Tibial nerve (tissue), 3 donors: Measurements from ENCODE around the gene FAM240C.

DNA sequence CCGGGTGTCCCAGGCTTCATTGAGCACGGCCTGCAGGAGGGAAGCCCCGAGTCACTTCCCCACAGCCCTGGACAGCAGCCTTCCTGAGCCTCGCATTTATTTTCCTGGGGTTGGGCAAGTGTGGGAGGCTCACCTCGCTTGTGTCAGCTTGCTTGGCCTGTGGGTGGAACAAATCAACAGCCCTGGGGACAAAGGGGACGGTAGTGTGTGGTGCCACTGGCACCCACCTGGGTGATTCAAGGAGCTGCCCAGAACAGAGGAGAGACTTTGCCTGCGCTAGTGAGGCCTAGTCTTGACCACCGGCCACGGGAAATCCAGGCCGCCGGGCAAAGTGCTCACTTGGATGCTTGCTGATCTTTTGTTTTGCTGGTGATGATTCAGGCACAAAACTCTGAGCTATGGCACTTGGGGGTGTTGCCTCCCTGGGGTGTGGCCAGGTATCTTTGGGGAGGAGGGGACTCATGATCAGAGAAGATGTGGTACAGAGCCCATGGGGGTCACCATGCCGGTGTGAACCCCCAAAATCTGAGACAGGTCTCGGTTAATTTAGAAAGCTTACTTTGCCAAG lies 1.5 kb downstream of the GAL3ST2 start:
- PRO-cap, result no peak
- RAMPAGE, long total RNA, 3 experiments, result no peak in any of the 3 experiments

DNA sequence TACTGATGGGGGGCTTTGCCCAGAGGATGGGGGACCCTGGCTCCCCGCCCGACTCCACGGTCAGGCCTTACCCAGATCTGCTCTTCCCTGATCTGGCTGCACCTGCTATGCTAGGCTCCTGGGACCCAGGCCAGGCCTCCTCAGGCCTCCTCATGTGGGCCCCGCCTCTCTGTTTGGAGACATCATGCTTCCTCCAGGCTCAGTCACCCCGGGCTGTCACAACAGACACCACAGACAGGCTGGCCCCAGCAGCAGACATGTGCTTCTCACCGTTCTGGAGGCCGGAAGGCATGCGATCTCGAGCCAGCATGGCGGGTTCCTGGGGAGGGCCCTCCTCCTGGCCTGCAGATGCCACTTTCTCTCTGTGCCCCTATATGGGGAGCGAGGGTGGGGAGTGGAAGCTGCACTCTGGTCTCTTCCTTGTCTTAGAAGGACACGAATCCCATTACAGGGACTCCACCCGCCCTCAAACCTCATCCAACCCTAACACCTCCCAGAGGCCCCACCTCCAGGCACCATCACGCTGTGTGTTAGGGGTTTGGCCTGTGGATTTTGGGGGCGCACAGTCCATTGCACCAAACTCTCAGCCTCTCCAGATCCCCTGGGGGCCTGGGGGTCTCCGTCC lies 10.8 kb upstream of the NEU4 start:
- PRO-cap, result no peak
- RAMPAGE, long total RNA, 3 experiments, result no peak in any of the 3 experiments

DNA sequence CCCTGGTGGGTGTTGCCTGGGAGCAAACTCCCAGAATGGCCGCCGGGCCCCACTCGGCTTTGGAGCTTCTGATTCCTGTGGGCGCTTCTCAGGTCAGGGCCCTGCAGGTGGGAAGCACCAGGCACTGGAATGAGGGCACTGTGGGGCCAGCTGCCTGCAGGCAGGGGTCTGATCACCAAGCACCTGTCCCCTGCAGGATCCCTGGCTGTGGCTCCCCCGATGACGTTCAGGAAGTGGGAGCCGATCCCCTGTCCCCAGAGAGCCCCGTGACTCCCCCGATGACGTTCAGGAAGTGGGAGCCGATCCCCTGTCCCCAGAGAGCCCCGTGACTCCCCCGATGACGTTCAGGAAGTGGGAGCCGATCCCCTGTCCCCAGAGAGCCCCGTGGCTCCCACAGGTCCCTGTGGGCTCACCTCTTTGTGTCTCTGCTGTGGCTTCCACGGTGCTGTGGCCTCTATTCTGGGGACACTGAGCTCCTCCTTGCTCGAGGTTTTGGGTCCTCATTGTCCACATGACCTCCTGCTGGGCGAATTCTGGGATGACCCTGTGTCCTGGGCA lies 4.7 kb downstream of the NEU4 start:
- PRO-cap, result no peak
- RAMPAGE, long total RNA, 3 experiments, result no peak in any of the 3 experiments

- PRO-cap, result no peak
- RAMPAGE, long total RNA, 3 experiments, result no peak in any of the 3 experiments
Measured at GRCh38 chr2:241900145-241900865, at the start of gene FAM240C. Gene FAM240C (minus strand): TSS chr2:241900464.

GRCh38 chr2:241901407-241901774 lies 1.1 kb upstream of the FAM240C start:
- PRO-cap, result no peak
- RAMPAGE, long total RNA, 3 experiments, result no peak in any of the 3 experiments

GRCh38 chr2:241989900-241990555 lies 89.8 kb upstream of the FAM240C start:
- PRO-cap, result no peak
- RAMPAGE, long total RNA, 3 experiments, result no peak in any of the 3 experiments